Placental pericyte (primary cell): ENCODE measurements around a stretch of chr12.

GRCh38 chr12:108699768-108700825 is 31.2 kb downstream of the CORO1C start:
- CAGE, long polyA plus RNA = no peak

DNA sequence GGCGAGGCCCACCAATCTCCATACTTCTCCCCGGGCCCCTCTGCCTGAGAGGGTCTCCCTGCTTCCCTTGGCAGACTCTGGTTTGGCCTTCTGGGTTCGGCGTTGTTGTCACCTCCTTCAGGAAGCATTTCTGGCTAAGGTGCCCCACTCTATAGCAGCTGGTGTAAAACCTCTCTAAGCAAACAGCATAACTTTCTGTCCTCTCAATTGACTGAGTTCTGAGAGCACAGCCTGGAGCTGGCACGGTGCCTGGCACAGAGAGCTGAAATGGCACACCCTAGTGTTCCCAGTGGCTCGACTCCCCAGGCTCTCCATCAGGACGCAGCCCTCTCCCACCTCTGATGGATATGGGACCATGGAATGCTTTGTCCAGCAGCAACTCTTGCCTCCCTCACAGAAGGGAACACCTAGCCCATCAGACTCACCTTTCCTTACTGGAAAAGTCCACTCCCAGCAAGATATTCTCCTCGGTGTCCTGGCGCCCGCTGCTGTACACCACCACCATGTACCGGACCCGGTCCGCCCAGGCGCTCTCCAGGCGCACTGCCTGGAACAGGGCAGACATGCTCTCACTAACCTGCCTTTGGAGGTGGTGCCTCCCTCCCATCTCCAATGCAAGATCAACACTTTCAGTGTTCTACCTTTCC is 40.6 kb downstream of the SSH1 start:
- CAGE, long polyA plus RNA = no peak

- CAGE, long polyA plus RNA = no peak
Observed at GRCh38 chr12:108821798-108822335, 35.5 kb downstream of the SSH1 start.

GRCh38 chr12:108823862-108824253 is 33.5 kb downstream of the SSH1 start:
- CAGE, long polyA plus RNA = no peak

- CAGE, long polyA plus RNA = no peak
Observed at GRCh38 chr12:108825985-108826837, 31.2 kb downstream of the SSH1 start.

DNA sequence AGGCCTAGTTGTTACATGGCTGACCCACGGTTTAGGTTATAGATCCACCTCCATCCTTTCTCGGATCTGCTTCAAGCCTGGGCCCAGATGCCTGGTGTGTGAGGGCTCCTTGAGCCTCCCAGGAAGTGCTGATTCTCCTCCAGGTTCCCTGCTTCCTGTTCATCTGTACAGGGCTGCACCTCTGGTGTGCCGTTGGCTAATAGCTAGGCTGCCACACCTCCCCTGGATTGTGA is 16.8 kb downstream of the USP30 start:
- CAGE, long polyA plus RNA = no peak

- CAGE, long polyA plus RNA = no peak
Observed at GRCh38 chr12:109087076-109088065, 5.9 kb downstream of the ALKBH2 start.

GRCh38 chr12:109130175-109130714 is 13.9 kb downstream of the ACACB start:
- CAGE, long polyA plus RNA = no peak

DNA sequence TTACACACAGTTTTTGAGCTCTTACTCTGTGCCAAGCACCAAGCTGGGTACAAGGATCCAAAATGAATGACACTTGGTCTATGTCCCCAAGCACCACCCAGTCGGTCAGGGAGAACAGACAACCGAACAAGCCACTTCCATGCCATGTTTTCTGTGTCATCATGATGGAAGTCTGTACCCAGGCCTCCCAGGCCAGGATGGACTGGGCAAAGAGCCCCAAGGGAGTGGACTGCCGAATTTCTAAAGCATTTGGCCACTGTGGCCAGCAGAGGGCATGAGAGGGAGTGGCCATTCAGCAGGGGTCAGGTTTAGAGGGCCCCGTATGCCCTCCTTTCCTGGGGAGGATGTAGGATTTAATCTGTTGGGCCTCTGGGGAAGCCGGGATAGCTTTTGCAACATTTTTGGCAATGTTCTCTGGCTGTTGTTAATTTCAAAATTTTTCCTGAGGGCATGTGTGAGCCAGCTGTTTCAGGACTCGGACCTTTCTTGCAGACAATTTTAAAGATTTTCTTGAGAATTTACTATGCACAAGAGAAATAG is 17.8 kb downstream of the ACACB start:
- CAGE, long polyA plus RNA = no peak

GRCh38 chr12:109136909-109137478 is 20.6 kb downstream of the ACACB start:
- CAGE, long polyA plus RNA = no peak

- CAGE, long polyA plus RNA = no peak
Observed at GRCh38 chr12:109245605-109245898, 63.5 kb downstream of the FOXN4 start.

DNA sequence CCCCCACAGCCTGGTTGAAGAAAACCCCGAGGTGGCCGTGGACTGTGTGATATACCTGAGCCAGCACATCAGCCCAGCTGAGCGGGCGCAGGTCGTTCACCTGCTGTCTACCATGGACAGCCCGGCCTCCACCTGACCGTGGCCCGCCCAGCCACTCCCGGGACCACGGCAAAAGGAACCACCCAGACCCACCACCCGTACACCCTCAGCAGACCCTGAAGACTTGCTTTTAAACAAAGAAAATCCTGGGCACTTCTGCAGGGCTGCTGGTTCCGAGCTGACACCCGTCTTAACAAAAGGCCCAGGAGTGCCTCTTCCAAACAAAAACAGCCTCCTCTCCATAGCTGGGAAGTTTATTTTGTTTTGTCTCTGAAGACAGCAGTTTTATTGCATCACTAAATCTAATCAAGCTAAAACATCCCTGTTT is 42.8 kb downstream of the FOXN4 start:
- CAGE, long polyA plus RNA = no peak

- CAGE, long polyA plus RNA = no peak
Observed at GRCh38 chr12:109288560-109289078, 20.5 kb downstream of the FOXN4 start.

DNA sequence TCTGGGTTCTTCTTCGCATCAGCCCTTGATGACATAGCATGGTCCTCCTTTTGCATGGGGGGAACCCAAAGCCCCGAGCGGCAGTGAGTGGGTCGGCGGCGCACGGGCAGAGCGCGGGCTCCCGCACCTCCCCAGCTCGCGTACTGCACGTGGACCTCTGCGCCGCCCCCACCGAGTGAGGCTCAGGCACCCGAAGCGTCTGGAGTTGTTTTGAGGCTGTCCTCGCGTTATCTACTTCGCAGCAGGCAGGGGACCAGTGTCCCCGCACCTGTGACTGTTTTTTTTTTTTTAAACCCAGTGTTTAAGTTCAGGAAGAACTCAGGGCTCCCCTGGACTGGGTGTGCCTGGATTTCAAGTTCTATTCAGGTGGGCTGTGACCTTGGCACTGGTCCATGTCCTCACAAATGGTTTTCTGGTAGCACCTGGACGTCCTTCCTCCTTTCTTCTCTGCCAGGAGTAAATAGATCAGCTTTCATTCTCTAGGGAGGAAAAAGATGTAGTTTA is 1.3 kb upstream of the FOXN4 start:
- CAGE, long polyA plus RNA = no peak

- CAGE, long polyA plus RNA = no peak
Observed at GRCh38 chr12:109435370-109435938, 41.6 kb downstream of the KCTD10 start.

- CAGE, long polyA plus RNA = no peak
Observed at GRCh38 chr12:109462971-109463879, 13.9 kb downstream of the KCTD10 start.

- CAGE, long polyA plus RNA = no peak
Observed at GRCh38 chr12:109534288-109534825, 38.9 kb downstream of the MMAB start.

- CAGE, long polyA plus RNA = no peak
Observed at GRCh38 chr12:109579405-109580174, 6.0 kb downstream of the MVK start.

GRCh38 chr12:109588443-109589532 is 15.2 kb downstream of the MVK start:
- CAGE, long polyA plus RNA = no peak

DNA sequence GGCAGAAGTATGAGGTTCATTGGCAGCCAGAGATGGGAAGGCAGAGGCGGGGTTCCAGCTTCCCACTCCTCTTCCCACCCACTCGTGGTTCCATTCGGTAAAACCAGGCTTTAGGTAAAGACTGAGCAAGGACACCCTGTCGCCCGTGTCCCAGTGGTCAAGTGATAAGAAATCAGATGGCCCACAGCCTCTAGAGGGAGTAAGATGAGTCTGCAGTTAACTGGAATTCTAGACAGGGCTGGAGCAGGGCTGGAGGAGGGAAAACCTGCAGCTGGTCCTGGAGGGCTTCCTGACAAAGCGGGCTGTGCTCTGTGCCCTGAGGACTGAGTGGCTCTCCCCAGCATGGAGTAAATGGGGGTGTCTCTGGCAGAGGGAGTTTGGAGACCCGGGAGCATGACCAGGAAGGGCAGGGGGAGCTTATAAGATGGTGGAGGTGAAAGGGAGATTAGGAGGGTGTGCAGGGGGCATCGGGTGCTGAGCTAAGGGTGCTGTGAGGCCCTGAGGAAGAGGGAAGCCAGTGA is 5.8 kb downstream of the FAM222A start:
- CAGE, long polyA plus RNA = no peak